Skin of body (tissue), 2 donors: ENCODE measurements around a stretch of chr12.

DNA sequence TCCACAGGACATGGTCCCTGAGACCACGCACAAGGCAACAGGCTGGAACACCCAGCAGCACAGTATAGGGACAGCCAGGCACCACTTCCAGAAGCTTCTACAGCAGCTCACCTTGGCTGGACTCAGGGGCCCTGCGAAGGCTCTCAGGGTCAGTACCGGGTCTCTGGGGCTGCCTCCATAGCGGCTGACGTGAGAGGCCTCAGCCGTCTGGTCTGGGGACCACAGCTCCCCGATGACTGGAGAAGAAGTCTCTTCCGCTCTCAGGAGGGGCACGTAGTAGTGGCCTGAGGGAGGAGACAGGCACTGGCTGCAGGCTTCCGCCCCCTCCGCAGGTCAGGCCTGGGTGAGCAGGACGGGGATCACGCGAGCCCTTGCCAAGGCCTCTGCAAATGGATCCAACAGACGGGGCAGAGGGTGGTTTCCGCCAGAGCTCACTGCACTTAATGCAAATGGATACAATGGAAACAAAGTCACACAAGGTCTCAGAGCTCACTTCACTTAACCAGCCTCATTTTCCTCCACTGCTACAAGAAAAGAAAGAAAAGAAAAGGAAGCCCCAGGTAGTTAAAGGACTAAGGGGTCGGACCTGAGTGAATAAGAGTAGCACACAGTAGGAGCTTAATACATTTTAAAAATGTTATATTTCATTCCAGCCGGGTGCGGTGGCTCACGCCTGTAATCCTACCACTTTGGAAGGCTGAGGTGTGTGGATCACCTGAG lies 24.7 kb downstream of the ANKLE2 start:
- RAMPAGE, long total RNA = no peak

GRCh38 chr12:132747672-132748566 lies 13.7 kb downstream of the ANKLE2 start:
- RAMPAGE, long total RNA = no peak

DNA sequence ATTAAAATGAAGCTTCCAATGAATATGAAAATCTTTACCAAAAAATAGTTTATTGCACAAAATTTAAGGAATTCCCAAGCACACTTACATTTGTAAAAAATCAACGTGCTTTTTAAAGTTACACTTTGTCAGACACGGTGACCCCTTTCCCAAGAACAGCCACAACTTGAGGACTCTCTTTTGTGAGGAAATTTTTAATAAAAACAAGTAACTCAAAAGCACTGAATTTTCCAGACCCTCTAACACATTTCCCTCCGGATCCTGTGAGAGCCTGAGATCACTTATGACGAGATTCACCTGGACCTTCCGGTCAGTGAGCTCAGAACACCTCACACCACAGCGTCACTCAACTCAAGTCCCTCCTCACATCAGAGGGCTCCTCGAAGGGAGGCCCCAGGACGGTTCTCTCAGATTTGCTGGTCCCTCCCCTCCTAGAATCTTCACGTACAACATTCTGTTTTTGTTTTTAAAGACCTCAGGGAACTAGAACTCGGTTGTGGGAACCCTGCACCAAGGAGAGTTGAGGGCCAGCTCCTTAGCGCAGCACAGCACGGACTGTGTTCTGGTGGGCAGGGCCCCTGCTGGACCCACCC lies 7.3 kb upstream of the ANKLE2 start:
- RAMPAGE, long total RNA = no peak

DNA sequence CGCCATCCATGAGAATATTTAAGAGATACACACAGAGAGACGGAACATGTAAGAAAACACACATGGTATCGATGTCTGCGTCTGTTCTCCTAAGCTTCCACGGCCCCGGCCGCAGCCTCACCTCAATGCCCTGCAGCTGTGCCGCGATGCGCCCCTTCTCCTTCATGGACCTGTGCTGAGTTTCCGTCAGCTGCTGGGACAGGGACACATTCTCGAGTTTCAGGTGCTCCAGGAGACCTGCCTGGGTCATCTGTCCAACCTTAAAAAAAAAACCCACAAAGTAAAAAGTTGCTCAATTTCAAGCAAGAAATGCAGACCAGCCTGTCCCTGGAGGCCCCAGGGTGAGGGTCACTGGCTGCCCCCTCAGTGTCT lies 30.5 kb downstream of the GOLGA3 start:
- RAMPAGE, long total RNA = no peak

DNA sequence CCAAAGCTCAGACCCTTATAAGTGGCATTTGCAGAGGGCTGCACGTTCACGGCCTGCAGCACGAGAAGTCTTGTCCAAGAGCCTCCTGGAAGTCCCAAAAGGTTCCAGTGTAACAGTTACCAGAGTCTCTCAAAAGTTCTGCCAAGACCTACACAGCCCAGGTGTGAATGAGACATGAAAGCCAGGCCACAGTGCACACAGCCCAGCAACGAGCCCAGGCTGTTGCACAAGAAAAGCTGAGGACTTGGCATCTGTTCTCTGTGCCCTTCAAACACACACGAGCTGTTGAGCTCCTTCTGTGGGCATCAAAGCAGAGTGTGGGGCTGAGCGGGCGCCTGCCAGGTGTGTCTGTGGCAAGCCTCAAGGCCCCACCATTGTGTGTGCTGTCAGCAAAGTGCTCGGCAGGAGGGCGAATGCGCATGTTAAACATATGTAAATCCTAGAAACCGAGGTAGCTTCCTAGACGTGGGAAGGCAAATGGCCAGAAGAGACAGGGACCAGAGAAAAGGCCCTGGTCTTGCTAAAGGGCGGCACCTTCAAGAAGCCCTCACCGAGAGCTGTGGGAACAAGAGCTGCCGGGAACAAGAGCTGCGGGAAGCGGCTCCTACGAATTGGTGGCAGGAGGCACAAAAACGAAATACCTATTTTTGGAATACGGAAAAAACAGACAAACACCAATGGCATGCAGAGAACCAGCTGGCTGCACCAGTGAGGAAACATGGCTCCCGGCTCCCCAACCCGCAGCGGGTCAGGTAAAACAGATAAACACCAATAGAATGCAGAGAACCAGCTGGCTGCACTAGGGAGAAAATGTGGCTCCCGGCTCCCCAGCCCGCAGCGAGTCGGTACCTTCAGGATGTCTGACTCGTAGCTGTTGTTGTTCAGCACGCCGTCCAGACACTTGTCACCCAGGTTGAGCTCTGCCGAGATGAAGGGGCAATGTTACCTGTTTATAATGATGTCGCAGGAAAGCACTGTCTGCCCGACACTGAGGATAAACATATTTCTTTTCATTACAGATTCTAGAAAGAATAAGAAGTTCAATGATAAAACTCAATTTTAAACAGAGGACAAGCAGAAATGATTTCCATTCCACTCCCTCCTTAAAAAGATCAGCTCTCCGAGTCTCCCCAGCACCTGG lies 18.9 kb upstream of the GOLGA3 start:
- RAMPAGE, long total RNA = no peak

GRCh38 chr12:133079217-133079881 lies 1.4 kb upstream of the ZNF140 start:
- RAMPAGE, long total RNA = no peak